NB4 (cell line): ENCODE measurements around a stretch of chr7.

DNA sequence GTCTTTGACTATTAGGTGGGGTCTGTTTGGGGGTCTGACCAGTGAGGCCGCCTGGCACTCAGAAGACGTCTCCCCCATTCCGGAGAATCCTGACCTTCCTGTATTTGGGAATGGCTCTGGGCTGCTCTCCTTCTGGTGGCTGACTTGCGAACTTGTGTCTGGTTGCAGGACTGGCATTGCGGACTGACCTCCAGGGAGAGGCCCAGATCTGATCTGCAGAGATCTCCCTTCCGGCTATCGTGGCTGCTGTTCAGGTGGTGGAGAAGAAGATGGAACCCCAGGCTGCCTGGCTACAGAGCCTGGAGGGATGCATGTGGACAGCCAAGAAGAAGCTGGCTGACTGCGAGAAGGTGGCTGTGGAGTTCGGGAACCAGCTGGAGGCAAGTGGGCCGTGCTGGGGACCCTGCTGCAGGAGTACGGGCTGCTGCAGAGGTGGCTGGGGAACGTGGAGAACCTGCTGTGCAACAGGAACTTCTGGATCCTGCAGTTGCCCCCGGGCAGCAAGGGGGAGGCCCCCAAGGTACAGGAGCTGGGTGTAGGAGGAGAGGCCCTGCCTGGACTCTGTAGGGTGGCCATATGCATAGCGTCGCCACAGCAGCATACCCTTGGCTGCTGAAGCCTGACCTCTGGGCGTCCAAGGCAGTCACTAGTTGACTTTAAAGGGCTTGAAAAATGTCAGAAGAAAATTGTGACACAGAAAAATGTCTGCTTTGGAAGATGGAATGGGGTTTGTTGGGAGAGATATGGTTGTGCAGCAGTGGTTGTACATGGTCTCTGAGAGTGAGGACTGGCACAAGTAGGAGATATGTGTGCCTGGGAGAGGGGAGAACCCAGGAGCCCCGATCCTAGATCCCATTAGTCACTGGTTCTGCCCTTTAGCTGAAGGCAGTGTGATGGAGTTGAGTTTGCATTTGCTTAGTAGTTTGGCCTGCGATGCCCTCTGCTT is 25.7 kb downstream of the ZNF783 start:
- RRBS: no CpG with 5 or more reads among the region's 18 CpGs

- RRBS: no CpG with 5 or more reads among the region's 16 CpGs
Measured at GRCh38 chr7:149548435-149549440, 51.1 kb upstream of the ZNF746 start.

GRCh38 chr7:149600556-149601124 is 103.0 kb upstream of the ZNF746 start:
- RRBS: no CpG with 5 or more reads among the region's 14 CpGs

DNA sequence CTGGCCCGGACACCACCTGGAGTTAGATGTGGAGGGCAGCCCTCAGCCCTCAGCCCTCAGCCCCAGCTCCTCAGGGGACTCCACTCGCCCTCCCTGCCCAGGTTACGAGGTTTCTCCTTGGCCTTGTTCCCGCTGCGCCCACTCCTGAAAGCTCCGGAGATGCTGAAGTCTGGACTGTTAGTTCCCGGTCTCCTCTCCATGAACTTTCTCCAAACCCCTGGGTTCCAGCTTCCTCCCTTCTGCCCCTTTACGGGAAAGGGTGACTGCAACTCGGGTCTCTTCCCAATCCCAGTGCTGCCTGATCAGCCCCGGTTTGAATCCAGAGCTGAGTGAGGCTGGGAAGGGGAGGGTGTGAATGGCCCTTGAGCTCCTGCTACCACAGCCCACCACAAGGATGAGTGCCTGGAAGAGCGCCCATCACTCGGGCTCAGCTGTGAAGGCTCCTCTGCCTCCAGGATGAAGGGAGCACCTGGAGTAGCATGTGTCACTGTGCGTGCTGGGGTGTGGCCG is 824 bp upstream of the ZNF467 start:
- RRBS: 25% methylated on average over 1 of the region's 14 CpGs

DNA sequence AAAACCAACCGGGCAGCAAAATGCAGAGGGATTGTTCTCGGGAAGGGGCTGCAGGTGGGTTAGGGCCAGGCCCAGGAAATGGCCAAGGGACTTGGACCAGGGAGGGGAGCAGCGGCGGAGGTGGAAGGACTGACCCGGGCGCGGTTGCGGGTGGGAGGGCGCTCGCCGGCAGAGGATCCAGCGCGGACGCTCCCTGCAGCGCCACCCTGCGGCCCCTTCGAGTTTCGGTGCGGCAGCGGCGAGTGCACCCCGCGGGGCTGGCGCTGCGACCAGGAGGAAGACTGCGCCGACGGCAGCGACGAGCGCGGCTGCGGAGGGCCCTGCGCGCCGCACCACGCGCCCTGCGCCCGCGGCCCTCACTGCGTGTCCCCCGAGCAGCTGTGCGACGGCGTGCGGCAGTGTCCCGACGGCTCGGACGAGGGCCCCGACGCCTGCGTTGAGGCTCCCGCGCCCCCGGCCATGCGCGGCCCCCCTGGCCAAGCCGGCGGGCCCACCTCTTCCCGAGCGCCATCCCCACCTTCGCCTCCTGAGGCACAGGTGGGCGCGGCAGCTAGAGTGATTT is 16.8 kb upstream of the ZNF467 start:
- RRBS: no CpG with 5 or more reads among the region's 66 CpGs

DNA sequence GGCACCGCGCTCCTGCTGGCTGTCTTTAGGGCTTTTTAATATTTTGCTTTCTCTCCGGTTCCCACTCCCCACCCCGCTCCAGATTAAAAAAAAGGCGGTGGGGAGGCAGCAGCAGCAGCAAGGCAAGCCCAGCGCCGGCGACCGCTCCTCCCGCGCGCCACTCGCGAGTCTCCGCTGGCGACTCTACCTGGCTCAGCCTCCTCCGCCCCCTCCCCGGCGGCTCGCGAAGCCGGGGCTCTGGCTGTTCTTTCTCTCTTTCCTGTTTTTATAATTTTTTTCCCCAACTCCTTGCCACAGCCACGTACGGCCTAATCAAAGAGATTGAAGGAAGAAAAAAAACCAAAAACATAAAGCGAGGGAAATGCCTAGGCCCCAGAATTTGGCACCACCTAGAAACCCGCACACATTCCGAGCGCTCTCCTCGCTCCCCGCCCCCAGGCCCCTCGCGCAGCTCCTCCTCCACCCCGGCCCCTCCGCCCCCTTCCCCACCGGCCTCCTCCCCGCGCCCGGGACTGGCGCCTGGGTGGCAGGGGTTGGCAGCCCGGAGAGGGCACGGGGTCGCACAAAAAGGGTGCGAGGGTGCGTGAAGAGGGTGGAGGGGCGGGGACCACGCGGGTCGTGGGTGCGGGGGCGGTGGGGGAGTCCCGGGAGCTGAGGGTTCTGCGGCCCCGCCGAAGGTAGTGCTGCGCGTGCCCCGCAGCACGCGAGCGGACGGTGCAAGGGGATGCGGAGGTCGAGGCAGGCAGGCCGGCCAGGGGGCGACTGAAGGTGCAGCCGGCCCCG is 174.3 kb downstream of the ATP6V0E2 start:
- RRBS: 51% methylated on average over 8 of the region's 67 CpGs

GRCh38 chr7:150048702-150049797 is 175.3 kb downstream of the ATP6V0E2 start:
- RRBS: no CpG with 5 or more reads among the region's 76 CpGs

GRCh38 chr7:150109534-150110089 is 213.5 kb upstream of the LRRC61 start:
- RRBS: no CpG with 5 or more reads among the region's 13 CpGs

DNA sequence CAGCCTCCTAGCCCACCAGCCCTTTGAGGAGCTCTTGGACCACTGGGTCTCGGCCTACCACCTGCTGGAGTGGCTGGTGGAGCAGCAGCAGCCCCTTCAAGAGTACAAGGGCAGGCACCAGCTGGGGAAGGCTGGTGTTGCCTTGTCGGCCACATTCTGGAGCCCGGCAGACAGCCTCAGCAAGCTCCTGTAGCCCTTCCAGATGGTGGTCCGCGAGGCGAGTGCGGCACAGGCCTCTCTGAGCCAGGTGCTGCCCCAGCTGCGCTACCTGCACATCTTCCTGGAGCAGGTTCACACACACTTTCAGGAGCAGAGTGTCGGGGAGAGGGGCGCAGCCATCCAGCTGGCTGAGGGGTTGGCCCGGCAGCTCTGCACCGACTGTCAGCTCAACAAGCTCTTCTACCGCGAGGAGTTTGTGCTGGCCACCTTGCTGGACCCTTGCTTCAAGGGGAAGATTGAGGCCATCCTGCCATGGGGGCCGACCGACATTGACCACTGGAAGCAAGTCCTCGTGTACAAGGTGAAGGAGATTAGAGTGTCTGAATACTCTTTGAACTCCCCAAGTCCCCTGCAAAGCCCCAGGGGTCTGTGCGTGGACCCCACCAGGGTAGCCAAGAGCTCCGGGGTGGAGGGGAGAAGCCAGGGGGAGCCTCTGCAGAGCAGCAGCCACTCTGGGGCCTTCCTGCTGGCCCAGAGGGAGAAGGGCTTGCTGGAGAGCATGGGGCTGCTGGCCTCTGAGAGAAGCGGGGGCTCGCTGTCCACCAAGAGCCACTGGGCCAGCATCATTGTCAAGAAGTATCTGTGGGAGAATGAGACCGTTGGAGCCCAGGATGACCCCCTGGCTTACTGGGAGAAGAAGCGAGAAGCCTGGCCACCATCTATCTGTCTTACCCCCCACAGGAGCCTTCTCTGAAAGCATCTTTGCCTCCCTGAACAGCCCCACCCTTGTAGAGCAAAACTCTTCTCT is 7.1 kb upstream of the ACTR3C start:
- RRBS: no CpG with 5 or more reads among the region's 23 CpGs

GRCh38 chr7:150372985-150374015 is 4.7 kb downstream of the REPIN1 start:
- RRBS: no CpG with 5 or more reads among the region's 24 CpGs

- RRBS: 12% methylated on average over 6 of the region's 36 CpGs
Measured at GRCh38 chr7:150377591-150378843, 1.1 kb upstream of the ZNF775 start.

DNA sequence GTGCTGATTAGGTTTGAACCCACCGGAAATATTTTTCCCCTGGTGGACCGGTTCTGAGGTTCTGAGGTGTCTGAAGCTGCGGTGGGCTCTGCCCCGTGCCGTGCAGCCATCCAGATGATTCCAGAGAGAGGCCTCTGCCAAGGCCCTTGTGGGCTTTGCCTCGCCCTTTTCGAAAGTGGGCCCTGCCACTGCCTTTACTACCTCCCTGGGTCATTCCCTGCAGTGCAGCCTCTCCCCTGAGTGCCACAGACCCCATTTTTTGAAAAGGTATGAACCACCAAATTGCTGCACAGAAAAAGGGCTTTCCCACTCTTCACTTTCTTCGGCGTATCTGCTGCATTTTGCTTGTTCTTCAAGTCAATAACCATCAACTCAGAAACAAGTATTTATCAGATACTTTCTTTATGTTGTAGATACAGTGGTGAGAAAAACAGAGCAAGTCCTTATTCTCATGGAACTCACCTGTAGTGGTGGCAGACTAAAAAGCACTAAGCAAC is 2.9 kb downstream of the GIMAP8 start:
- RRBS: no CpG with 5 or more reads among the region's 9 CpGs

GRCh38 chr7:150483939-150484654 is 30.6 kb upstream of the GIMAP7 start:
- RRBS: no CpG with 5 or more reads among the region's 6 CpGs

DNA sequence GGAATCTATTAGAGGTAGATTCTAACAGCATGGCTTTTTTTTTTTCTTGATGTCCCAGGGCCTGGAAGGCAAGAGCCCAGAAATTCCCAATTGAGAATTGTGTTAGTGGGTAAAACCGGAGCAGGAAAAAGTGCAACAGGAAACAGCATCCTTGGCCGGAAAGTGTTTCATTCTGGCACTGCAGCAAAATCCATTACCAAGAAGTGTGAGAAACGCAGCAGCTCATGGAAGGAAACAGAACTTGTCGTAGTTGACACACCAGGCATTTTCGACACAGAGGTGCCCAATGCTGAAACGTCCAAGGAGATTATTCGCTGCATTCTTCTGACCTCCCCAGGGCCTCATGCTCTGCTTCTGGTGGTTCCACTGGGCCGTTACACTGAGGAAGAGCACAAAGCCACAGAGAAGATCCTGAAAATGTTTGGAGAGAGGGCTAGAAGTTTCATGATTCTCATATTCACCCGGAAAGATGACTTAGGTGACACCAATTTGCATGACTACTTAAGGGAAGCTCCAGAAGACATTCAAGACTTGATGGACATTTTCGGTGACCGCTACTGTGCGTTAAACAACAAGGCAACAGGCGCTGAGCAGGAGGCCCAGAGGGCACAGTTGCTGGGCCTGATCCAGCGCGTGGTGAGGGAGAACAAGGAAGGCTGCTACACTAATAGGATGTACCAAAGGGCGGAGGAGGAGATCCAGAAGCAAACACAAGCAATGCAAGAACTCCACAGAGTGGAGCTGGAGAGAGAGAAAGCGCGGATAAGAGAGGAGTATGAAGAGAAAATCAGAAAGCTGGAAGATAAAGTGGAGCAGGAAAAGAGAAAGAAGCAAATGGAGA is 5.1 kb downstream of the GIMAP4 start:
- RRBS: no CpG with 5 or more reads among the region's 18 CpGs

GRCh38 chr7:150677049-150677288 is 8.5 kb upstream of the GIMAP2 start:
- RRBS: no CpG with 5 or more reads among the region's 2 CpGs

GRCh38 chr7:150768744-150769177 is 31.4 kb downstream of the TMEM176B start:
- RRBS: no CpG with 5 or more reads among the region's 2 CpGs

GRCh38 chr7:150793684-150794330 is 6.4 kb downstream of the TMEM176B start:
- RRBS: no CpG with 5 or more reads among the region's 5 CpGs

- RRBS: 91% methylated on average over 6 of the region's 31 CpGs
Measured at GRCh38 chr7:150799795-150800255, 339 bp downstream of the TMEM176B start.

GRCh38 chr7:150971095-150971698 is 6.9 kb downstream of the KCNH2 start:
- RRBS: 29% methylated on average over 3 of the region's 12 CpGs